Non-pigmented ciliary epithelial cell (primary cell): ENCODE measurements around the gene CMC2.

GRCh38 chr16:79253114-79253679 is 347.3 kb downstream of the MAF start:
- RRBS: no CpG with 5 or more reads among the region's 8 CpGs

DNA sequence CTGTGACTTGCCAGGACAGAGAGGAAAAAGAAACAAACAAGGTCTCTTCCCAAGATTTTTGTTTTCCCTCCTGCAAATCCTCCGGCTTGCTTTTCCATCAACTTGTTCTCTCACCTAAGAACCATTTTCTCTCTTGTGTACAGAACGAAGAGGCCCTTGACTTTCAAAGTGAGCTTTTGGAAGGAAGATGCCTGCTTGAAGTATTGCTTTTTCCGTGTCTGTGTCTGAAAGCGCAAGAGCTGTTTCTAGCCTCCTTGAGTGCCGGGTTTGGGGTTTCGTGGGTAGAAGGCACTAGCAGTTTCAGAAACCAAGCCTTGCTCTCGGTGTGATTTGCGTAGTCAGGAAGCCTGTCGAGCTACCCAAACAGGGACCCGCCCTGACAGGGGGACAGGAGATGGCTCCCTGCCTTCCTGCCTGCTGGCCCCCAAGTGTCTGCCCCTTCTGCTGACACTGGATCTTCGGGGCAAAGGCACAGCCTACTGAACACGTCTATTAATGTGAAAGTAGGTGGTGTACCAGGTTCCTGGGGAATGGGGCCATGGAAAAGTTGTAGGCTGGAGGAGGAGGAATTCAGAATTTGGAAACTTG is 322.1 kb downstream of the MAF start:
- RRBS: no CpG with 5 or more reads among the region's 12 CpGs

DNA sequence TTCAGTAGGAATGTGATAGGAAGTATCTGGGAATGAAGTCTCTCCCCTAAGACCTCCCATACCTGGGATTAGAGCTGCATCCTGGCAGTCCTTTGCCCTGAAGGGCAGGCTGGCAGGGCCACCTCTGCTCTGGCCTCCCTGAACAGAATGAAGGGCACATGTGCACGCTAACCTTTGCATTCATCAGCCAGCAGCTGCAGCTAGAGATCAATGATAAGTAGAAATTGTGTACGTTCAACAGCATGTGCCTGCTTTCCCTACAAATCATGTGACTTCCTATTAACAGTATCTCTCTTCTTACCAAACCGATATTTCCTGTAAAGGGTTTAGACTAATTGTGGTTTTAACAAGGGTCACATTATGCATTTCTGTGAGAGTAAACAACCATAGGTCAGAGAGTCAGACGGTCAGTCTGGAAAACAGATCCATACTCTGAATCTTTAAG is 219.6 kb downstream of the MAF start:
- RRBS: no CpG with 5 or more reads among the region's 4 CpGs

GRCh38 chr16:79469908-79470521 is 130.5 kb downstream of the MAF start:
- RRBS: no CpG with 5 or more reads among the region's 10 CpGs

DNA sequence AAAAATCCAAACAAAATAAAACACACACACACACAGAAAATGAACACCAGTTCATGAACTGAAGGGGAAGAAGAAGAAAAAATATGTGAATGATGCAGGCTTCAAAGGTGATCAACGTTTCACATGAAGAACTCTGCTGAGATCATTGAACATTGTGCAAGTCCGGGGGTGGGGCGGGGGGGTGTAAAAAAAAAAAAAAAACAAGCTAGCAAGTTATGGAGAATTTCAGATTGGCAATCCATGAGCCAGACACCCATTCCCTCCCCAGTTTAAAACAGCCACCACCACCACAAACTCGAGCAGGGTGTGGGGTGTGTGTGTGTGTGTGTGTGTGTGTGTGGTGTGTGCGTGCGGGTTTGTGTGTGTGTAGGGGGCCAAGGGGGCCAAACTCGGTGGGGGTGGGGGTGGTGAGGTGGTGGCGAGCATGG is 2.3 kb downstream of the MAF start:
- RRBS: no CpG with 5 or more reads among the region's 8 CpGs

GRCh38 chr16:79776351-79777104 is 176.0 kb upstream of the MAF start:
- RRBS: no CpG with 5 or more reads among the region's 6 CpGs

- RRBS: no CpG with 5 or more reads among the region's 1 CpG
Observed at GRCh38 chr16:80023808-80024094, 423.2 kb upstream of the MAF start.

GRCh38 chr16:80552282-80552592 is 11.4 kb downstream of the DYNLRB2 start:
- RRBS: no CpG with 5 or more reads among the region's 4 CpGs

- RRBS: 1% methylated on average over 35 of the region's 71 CpGs
Observed at GRCh38 chr16:80931573-80932751, 74.7 kb downstream of the CMC2 start.

DNA sequence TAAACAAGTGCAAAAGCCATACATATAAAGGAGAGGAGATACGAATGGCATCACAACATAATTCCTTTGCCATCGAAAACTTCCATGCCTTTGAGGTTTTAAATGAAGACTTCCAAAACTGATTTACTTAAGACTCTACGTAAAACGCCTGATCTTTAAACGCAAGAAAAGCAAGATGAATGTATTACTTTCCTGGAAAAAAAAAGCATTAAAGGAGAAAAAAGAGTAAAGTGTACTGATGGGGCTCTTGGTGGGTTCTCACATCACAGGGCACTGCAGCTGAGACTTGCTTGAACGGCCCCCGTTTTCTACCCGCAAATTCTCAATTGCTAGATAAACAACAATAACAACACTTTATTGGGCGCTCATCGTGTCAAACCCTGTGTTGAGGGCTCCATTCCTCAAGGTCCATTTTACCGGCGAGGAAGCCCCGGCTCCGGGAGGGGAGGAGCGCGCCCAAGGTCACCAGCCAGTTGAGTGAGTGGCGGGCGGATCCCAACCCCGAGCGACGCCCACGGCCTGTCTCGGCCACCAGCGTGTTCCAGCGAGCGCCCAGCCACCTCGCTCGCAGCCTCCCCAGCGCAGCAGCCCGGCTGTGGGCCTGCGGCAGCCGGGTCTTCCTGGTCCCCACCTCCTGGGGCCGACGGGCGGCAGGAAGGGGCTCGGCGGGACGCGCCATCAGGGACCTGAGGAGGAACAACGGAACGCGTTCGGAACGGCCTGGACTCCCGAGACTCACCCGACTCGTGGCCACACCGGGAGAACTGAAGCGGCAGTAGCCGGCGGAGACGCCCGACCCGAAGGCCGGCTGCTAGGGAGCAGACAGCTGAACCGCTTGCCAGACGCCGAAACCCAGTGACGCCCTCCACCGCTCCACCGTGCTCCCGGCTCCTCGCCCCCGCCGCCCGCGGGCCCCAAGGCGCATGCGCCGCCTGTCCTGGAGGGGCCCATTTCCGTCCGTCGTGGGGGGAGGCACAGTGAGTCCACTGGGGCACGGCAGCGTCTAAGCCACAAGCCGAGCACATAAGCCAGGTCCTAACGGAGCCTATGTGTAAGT is at the start of gene CMC2:
Gene CMC2, minus strand, starts transcription at position 891 of the 1,057 bp plus-strand sequence.
- RRBS: 1% methylated on average over 6 of the region's 77 CpGs

DNA sequence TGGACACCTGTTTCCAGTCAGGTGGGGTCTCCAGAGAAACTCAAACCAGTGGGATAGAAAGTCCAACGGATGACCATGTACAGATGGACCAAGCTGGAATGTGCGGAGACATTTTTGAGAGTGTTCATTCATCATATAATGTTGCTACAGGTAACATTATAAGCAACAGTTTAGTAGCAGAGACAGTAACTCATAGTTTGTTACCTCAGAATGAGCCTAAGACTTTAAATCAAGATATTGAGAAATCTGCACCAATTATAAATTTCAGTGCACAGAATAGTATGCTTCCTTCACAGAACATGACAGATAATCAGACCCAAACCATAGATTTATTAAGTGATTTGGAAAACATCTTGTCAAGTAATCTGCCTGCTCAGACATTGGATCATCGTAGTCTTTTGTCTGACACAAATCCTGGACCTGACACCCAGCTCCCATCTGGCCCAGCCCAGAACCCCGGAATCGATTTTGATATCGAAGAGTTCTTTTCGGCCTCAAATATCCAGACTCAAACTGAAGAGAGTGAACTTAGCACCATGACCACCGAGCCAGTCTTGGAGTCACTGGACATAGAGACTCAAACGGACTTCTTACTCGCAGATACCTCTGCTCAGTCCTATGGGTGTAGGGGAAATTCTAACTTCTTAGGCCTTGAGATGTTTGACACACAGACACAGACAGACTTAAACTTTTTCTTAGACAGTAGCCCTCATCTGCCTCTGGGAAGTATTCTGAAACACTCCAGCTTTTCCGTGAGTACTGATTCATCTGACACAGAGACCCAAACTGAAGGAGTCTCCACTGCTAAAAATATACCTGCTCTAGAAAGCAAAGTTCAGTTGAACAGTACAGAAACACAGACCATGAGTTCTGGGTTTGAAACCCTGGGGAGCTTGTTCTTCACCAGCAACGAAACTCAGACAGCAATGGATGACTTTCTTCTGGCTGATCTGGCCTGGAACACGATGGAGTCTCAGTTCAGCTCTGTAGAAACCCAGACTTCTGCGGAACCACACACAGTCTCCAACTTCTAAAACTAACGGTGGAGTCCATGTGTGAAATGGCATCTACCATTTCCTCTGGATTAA is 8.6 kb downstream of the ATMIN start:
- RRBS: no CpG with 5 or more reads among the region's 15 CpGs

GRCh38 chr16:81045532-81046167 is 10.0 kb downstream of the ATMIN start:
- RRBS: no CpG with 5 or more reads among the region's 11 CpGs

DNA sequence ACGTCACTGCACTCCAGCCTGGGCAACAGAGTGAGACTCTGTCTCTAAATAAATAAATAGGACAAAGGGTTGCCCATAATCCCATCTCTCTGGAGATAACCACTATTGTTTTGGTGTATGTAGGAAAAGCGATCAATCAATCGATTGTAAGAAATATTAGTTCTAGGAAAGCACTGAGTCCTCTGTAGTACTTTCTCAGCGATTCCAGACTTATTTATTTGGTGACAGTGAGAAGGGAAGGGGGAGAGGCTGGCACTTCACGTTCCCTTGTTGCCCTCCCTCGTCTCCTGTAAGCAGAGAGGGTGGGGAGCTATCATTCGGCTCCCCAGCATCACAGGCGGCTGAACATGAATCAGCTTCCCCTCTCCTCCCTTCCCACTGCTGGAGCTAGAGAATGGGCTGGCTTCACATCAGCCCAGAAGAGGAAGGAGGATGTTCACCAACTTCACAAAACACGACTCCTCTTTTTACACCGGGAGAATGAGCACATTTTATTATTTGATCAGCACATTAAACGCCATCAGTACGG is 6.8 kb upstream of the CMIP start:
- RRBS: no CpG with 5 or more reads among the region's 12 CpGs

DNA sequence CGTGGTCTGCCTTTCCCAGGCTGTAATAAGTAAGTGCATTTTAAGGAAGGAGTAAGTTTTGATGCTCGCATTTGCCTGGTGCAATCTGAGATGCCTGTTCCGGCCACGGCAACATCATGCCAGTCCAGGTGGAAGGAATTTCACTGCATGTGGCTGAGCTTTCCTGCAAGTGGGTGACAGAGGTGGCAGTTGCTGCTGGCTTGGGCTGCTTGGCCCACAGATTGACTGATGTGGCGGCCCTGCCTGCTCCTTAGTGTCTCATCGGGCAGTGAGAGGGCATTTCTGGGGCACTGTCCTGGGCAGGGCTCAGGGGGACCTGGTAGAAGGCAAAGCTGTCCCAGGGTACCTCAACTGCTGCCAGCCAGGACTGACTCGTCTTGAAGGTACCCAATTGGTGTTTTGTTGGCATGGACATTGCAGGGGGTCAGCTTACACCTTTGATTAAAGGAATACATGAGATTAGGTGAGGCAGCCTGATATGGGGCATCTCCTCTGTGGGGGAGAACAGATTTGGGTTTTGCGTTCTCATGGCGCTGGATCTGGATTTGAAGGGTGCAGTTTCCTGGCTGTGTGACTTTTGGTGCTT is 5.3 kb downstream of the CMIP start:
- RRBS: no CpG with 5 or more reads among the region's 9 CpGs

DNA sequence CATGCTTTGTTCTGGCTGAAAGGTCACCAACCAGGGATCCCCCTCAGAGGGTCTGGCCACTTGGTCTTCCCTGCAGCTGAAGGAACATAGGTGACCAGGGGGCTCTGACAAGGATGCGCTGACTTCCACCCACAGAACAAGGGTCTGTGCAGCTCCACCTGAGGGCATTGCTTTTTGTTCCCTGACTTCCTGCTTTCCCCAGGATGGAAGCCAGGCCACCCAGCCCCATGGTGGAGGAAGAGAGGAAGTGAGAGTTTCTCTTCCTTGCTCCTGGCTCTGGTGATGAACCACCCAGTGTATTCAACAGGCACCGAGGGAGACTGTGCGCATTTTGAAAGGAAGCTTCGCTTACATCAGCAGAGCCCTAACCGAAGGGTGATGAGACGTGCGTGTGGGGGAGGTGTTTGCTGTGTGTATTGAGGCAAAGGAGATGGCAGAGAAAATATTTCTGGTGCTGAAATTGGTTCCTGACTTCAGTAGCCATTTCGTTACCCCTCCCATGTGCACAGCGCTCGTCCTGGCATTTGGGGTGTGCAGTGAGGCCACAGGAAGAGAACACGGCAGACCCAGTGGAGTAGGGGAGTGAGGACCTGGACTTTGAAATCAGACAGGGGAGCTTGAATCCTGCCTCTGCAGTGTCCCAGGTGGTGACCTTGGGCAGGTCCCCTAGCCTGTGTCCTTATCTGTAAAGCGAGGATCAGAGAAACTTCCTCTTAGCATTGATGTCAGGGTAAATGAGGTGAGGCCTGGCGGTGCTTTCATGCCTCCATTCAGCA is 7.2 kb downstream of the CMIP start:
- RRBS: no CpG with 5 or more reads among the region's 13 CpGs

DNA sequence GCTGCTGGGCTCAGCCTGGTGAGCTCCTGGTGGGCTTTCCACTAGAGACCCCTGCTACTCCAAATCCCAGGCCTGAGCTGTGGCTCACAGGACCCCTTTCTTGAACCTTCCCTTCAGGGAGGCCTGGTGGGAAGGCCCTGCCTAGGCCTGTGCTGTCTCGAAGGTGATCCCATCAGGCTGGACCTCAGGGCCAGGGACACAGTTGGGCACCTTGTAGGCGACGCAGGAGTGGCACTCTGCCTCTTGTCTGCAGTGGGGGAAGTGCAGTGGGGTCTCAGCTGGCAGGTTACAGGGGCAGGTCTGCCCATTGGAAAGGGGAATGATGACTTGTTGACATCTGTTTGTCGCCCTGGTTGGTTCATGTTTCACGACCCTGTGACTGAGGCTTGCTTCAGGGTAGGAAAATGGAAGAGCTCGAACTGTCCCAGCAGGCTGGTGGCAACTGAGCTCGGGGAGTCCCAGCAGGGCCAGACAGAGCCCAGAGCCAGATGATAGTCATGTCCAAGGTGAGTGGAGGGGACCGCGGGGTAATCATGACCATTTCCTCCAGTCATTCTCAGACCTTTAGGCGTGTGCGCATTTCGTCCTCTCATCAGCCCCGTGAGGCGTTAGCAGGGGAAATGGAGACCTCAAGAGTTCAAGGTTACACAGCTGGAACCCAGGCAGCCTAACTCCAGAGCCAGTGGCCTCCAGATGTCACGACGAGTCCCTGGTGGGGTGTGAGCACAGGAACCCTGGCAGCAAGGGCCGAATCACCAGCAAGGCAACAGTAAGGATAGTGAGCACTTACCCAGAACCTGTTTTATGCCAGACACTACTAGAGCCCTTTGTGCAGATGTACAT is 11.3 kb downstream of the CMIP start:
- RRBS: no CpG with 5 or more reads among the region's 17 CpGs

DNA sequence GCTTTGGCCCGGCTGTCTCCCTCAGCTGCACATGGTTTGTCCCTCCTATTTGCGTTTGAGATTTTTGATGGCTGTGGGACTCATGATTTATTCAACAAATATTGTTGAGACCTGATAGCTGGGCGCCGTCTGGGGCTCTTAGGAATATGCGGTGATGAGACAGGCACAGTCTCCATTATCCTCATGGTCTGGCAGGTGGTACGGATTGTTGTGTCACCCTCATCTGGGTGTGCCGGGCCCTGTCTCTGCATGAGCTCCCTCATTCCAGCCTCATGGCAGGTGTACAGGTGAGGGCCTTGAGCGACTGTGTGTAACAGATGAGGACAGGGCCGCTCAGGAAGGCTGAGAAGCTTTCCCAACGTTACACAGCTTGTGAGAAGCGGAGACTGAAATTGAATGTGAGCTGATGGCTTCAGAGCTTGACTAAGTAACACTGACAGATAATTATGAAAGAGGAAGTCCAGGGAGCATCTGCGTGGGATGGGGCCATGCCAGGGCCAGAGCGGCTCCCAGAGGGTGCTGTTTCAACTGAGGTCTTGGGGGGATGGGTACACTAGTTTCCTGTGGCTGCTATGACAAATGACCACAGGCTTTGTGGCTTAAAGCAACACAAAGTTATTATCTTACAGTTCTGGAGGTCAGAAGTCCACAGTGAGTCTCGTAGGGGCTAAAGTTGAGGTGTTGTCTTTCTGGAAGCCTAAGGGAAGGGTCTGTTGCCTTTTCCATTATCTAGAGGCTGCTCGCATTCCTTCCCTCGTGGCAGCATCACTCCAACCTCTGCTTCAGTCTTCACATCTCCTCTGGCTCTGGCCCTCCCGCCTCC is 36.7 kb downstream of the CMIP start:
- RRBS: no CpG with 5 or more reads among the region's 17 CpGs

DNA sequence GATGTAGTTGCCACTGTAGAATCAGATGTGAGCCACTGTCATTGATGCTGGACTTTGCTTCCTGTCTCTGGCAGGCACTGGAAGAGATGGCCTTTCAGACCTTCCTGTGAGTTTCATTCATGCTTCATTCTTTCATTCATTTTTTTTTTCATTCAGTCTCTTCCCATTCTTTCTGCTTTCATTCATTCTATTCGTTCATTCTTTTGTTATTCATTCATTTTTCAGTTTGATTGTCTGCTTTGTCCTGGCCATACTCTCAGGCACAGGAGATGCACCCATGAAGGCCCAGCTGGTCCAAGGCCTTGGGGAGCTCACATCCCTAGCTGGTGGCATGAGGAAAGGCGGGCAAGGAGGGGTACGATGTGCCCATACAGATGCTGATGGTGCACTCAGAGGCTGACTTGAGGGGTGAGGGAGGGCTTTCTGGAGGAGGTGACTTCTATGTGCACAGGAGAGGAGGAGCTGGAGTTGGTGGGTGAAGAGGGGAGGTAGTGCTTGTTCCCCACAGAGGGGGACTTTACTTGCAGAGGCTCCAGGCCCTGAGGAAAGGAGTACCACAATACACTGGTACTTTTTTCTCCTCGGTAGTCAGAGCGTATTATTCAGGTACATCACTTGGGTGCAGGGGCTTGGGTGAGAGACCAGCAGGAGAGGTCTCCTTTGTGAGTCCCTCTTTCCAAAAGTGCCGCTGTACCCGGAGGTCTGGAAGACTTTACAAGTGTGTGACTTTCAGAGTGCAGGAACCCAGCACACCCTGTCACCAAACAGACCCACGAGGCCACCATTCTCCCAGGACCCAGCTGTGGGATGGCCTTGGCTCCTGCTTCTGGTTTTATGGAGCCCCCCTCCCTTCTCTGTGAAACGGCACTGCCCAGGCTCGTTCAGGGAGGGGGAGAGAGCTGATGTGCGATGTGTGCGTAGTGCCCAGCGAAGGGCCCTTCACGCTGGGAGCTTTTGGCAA is 44.5 kb downstream of the CMIP start:
- RRBS: no CpG with 5 or more reads among the region's 14 CpGs

DNA sequence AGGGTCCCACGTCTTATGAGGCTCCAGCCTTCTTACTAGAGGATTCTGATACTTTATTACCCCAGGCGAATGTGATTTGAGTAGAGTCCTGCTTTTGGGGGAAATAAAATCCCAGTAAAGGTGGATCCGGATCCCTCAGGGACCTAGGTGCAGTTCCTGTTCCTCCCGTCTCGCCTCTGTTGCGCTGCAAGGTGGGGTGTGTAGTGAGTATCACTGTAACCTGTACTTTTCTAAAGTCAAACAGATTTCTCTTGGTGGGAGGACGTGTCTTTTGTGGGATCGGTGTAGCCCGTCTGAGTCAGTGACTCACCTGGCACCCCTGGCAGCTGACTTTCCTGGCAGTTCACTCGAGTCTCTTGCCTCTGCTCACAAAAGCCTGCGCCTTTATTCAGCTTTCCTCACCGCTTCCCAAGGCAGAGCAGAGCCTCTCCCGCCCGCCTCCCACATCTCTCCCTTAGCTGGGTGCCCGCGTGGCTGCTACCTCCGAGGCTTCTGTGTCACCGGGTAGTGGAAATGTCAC is 85.7 kb downstream of the CMIP start:
- RRBS: no CpG with 5 or more reads among the region's 18 CpGs

DNA sequence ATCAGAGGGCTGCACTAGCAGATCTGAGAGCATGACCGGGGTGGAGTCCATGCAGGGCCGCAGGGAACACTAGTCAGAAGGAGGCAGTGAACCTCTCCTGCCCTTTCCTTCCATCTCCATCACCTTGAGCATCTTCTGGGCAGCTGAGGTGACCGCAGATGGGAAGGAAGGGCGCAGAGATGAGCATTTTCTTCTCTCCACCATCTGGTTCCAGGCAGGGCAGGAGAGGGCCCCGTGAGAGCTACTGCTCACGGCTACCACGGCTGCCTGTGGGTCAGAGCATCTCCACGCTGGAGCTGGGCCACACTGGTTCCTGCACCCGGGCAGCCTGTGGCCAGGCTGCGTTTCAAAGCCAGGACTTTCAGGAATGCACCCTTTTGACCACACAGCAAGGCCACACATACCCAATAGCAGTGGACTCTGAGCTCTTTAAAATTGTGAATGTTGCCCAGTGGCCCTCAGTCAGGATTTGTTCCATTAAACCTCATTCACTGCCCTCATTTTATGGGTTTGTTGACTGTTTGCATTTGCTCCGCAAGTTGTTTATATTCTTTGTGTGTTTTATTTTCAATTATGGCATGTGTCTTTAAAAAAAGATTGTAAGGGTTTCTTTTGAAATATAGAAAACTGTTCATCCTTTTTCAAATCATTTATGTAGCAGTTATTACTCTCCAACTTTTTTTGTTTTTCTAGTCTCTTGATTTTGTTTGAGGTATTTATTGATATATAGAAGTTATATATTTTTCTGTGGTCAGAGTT is 89.4 kb downstream of the CMIP start:
- RRBS: no CpG with 5 or more reads among the region's 11 CpGs